NB4 (cell line): Measurements from ENCODE around the gene LMO3.

GRCh38 chr12:16605611-16606209, at the start of gene LMO3:
Gene LMO3 (minus strand): TSS chr12:16606162.
- RRBS = 17% methylated on average over 2 of the region's 26 CpGs

- RRBS = no CpG with 5 or more reads among the region's 8 CpGs
These were observed 4.3 kb upstream of the LMO3 start for GRCh38 chr12:16609936-16610894.

DNA sequence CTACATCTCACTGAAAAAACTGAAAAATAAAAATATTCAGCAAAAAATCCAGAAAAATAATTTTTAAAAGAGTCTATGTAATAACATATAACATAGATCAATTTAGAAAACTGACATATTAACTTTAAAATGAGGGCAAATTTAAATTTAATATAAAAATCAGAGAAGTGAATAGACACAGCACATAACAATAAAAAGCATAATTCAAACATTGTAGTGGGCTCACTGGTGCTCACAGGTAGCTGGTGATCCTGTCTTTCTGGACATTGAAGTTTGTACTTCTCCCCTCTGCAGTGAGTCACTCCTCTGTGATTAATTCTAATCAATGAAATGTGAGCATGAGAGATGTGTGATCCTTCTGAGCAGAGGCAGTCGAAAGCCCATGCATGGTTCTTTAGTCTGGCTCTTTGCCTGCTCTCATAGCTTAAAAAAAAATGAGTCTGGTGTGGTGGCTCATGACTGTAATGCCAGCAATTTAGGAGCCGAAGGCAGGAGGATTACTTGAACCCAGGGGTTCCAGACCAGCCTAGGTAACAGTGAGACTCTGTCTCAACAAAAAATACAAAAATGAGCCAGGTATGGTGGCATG, 59.0 kb upstream of the RERGL start:
- RRBS = no CpG with 5 or more reads among the region's 2 CpGs

- RRBS = no CpG with 5 or more reads among the region's 1 CpG
These were observed 23.2 kb downstream of the PIK3C2G start for GRCh38 chr12:18284517-18285010.

- RRBS = no CpG with 5 or more reads among the region's 5 CpGs
These were observed 16.4 kb downstream of the CAPZA3 start for GRCh38 chr12:18754227-18754752.

DNA sequence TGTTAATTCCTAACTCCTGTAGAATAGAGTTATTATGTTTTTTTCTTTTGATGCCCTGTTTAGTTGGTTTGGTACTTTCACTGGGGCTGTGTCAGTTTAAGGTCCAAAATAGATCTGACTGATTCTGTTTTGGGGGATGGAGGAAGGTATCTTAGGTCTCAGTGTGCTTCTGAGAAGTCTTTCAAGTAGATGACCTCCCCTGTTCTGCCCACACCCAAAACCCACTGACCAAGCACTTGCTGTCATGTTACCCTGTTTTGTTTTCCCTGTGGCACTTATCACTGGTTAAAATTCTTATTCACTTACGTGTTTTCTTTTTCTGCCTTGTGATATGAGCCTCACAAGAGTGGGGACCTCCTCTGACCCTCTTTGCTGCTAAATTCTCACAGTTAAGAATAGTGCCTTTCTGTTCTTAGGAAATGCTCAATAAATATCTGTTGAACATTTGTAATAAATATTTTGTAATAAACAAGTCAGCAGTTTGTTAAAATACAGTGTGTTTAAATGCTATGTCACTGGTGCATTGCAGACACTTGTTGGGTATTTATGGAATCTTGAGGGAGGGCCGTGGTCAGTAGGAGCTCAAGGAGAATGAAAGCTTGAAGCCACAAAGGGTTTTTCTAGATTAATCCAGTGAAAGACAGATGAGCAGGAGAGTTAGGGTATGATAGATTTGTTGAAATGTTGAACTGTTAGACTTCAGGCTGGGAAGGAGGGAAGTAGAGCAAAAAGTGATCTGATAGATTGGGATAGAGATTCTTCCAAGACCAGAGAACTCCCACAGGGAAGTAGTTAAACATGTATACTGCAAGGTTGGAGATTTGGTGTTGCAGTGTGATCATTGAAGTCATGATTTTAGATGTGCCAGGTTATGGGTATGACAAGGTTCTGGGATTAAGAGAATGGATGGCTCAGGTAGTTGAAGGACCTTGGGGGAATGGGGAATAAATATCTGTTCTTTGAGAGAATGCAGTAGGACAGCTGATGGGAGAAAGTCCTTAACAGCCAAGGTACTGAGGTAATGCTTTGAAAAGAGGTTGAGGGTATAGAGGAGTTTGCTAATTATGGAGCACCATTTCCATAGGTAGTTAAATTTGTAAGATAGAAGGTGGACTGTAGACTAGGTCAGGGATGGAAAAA, 21.0 kb downstream of the PLEKHA5 start:
- RRBS = no CpG with 5 or more reads among the region's 2 CpGs

GRCh38 chr12:19519298-19520022, 80.2 kb downstream of the AEBP2 start:
- RRBS = no CpG with 5 or more reads among the region's 2 CpGs

GRCh38 chr12:19779249-19779816, 340.0 kb downstream of the AEBP2 start:
- RRBS = no CpG with 5 or more reads among the region's 8 CpGs

GRCh38 chr12:19915258-19915956, 452.9 kb upstream of the PDE3A start:
- RRBS = no CpG with 5 or more reads among the region's 2 CpGs

- RRBS = no CpG with 5 or more reads among the region's 3 CpGs
These were observed 70.6 kb upstream of the SLCO1C1 start for GRCh38 chr12:20624494-20625033.

GRCh38 chr12:21129880-21130261, 1.1 kb upstream of the SLCO1B1 start:
- RRBS = no CpG with 5 or more reads among the region's 1 CpG

GRCh38 chr12:21336573-21336899, 1.8 kb upstream of the SLCO1A2 start:
- RRBS = no CpG with 5 or more reads among the region's 4 CpGs

DNA sequence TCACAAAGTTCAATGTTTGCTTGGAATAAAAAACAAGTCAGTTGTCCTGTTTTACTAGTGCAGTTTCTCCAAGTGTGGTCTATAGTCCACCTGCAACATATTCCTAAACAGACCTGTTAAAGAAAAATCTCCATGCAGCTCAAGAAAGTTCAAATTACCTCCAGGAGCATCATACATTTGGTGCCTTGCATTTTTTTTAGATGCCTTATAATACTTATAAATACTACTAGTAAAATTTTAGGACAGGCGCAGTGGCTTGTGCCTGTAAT, 16.5 kb upstream of the SLCO1A2 start:
- RRBS = no CpG with 5 or more reads among the region's 1 CpG

- RRBS = no CpG with 5 or more reads among the region's 9 CpGs
These were observed 21.2 kb upstream of the KCNJ8 start for GRCh38 chr12:21795676-21796059.

GRCh38 chr12:21831895-21832169, 57.3 kb upstream of the KCNJ8 start:
- RRBS = no CpG with 5 or more reads among the region's 1 CpG

- RRBS = no CpG with 5 or more reads among the region's 9 CpGs
These were observed 2.0 kb downstream of the ABCC9 start for GRCh38 chr12:21939149-21939769.

- RRBS = no CpG with 5 or more reads among the region's 4 CpGs
These were observed 89.6 kb upstream of the ST8SIA1 start for GRCh38 chr12:22424176-22424375.

DNA sequence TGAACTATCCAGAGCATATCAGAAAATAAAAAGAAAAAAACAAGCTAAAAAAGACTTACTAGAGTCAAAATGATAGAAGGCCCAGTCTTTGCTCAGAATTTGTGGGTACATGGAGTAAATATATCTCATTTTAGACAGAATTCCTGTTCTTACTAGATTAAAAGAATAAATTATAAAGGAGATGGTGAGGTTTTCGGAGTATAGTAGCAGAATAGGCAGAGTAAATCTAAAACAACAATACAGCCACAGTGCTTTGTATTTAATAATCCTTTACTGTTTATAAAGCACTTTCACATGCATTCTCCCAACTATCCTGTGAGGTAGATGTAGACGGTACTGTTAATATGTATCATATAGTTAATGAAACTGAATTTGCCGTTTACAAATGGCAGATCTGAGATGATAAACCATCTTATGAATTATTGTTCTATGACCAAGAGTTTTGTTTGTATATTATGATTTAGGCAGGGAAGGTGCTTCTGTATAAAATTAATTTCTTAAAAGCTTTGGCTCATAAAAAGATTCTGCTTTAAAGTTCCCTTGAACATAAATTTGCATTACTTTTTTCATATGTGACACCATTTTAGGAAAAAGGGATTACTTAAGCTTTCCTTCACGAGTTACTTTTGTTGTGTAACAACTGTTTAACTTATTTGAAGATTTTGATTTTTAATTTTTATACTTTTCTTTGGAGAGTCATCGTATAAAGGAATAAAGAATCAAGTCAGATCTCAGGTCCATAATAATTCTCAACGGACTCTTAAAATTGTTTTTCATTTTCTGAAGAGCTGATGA, 3.1 kb downstream of the ETNK1 start:
- RRBS = no CpG with 5 or more reads among the region's 6 CpGs

DNA sequence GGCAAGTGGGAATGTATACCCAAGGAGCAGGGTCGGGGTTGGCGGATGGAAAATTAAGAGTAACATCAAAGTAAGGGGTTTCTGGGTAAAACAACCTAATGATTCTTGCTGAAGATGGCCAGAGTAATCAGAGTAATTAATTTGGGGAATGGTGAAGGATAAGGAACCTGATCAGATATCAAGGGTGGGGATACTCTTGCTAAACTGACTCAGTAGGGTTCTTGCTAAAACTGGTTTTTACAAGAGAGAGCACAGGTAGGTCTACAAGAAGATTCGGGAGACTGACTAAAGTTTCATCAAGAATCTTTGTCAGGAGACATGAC, 33.6 kb downstream of the ETNK1 start:
- RRBS = no CpG with 5 or more reads among the region's 3 CpGs

GRCh38 chr12:22687336-22688075, 62.5 kb downstream of the ETNK1 start:
- RRBS = no CpG with 5 or more reads among the region's 5 CpGs